Cerebellum (tissue), 5 donors: ENCODE results near the genes CPNE7 and DBNDD1.

DNA sequence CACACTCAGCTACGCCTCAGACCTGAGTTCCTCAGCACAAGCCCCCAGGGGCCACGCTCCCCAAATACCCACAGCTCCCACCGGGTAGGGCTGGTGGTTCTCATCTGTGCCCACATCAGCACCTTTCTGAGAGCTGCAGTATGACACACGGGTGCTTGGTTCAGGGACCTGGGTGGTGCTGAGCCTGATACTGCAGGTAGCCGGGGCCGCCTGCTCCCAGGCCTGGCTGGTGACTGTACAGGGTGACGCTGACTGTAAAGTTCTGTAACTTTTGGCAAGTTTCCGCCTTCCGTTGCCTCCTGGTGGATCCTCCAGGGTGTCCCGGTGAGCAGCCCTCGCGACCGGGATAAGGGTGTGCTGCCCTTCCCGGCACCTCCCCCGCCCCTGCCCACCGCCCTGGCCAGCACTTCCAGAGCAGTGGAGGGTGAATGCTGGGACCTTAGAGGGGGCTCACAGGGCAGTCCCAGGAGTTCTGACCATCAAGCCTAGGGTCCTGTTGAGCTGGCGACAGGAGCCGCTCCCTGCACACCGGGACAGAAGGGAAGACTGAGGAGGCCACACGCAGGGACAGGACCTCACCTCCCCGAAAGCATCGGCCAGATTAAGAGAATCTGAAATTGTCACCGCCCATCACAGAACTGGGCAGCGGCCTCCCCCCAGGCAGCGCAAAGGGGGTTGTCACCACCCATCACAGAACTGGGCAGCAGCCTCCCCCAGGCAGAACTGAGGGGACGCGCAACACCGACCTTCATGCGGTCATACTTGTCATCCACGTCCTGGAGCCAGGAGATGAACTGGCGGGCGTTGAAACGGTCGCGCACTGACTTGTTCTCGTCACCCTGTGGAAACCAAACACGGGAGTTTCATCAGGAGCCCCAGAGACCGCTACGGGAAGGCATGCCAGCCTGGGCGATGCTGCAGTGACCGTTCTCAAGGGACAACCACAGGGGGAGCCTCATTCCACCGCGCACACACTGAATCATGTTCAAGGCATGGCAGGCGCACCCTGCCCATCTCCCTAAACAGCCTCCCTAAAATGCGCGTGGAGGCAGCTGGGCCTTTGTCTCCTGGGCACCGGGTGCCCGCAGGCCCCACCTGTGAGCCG lies 52.9 kb downstream of the ZNF778 start:
- PRO-cap, 3 experiments: no peak in any of the 3 experiments
- RAMPAGE, long total RNA: no peak

DNA sequence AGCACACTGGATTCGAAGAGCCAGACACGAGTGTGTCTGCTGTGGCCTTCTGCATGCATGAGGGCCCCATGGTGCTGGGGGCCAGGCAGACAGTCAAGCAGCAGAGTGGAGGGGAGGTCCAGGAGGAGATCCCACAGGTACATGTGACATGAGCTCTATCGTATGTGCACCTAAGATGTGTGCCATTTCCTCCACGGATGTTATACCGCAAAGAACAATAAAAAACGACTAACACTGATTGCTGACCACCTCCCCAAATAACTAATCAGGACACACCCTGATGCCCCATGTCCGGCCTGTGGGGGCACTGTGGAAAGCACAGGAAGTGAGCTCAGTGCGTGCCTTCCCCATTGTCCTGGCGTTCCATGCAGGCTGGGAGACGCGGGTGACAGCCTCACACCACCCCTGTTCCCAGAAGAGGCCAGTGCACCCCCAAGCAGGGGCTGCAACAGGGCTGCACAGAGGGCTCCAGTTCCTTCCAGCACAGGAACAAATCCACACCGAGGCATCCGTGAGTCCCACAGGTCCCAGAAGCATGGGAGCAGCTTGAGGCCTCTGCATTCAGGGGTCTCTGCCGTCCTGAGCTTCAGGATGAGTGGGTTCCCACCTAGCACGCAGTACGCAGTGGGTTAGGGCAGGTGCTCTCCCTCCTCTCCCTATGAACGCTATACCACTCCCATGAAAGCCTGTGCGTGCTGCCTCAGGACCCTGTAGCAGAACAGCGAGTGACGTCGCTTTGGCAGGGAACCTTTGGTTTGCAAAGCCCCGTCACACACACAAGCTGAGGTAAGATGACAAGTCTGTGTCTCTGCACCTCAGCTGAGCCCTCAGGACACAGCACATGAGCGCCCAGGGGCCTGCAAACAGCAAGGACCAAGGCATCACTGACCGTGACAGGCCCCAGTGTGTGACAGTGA lies 117.6 kb downstream of the ZNF778 start:
- PRO-cap, 3 experiments: no peak in any of the 3 experiments
- RAMPAGE, long total RNA: no peak

DNA sequence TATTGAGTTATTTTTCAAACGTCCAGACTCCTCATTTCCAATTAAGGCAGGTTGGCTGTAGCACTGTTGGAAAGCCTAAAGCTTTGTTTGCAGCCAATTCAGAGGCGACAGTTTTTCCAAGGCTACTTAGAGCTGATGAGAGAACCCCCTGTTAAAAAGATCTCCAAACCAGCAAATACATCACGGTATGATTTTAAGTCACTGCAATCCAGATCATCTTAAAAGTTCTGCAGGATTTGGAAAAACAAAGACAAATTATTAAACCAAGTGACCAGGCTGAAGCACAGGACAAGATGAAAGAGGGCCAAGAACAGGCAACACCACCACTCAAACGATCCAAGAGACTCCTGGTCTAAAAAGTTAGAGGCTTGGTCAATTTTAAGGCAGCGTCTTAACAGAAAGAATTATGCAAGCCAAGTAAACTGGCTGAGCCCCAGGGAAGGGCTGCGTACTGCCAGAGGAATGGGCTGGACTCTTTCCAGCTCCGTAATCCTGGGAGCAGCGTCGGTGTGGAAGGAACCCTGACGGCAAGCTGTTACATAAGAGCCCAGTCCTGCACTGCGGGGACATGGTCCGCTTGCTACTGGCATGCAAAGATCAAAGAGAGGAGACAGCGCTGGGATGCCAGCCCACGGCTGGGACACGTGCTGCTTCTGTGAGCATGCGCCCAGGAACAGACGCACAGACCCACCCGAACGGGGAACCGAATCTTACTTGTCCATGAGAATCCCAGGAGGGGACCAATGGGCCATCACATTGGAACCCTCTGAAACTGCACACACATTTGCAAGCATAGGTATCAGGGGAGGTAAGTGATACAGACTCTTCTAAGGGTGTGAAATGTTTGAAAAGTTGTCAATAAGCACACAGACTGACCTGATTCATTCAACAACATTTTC lies 95.3 kb downstream of the ANKRD11 start:
- PRO-cap, 3 experiments: peak in 1 of 3 experiments; most common plus-strand start position 670 of the sequence (in 1); most common minus-strand start position 599 of the sequence (in 1)
- RAMPAGE, long total RNA: no peak

DNA sequence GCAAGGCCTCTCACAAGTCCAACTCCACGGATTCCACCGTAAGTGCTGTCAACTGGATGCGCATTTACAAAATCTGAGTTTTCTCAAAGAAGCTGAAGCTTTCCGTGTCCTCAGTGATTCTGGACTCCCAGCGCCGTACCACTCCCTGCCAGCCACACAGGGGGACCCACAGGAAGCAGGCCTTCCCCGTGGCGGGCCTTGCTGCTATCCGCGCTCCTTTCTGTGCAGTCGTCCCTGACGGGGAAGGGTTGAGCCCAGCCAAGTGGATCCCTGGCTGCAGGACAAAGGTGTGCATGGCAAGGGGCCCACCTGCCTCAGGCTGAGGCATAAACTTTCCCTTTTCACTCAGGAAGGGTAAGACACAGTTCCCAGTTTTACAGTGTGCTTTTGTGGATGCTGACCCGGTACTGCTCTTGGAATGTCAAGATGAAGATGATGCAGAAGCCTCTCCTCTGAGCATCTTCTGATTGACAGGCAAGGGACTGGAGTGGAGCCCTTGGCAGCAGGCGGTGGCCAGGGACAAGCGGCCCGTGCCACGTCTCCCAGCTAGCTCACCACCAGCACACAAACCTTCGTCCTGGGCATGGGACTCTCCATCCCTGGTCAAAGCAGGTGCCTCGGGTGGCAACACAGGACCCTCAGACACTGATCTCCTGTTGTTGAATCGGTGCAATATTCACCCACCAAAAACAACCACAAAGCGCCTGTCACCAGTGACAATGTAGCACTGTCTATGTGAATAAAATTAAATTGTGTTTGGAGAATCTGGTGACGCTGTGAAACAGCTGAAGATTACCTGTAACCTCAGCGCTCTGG lies 92.9 kb downstream of the ANKRD11 start:
- PRO-cap, 3 experiments: no peak in any of the 3 experiments
- RAMPAGE, long total RNA: no peak

DNA sequence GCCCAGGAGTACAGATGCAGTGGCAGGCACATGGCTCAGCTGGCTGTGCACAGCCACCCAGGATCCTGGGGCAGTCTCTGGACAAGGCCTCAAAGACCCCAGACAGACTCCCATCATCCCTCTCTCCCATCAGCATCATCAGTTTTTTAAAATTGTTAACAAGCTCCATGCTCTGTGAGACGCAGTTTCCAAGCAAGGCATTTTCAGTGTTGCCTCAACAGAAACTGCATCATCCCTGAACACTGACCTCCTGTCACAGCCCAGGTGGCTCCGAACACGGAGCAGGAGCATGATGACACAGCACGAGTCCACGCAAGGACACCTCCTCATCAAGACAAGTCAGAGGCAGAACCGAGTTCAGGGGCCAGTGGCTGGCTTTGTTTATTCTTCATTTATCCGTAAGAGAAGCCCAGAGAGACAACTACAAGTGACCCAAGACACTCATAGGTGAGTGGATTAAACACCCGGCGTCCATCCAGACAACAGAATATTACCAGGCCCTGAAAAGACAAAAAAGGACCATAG lies 91.4 kb downstream of the ANKRD11 start:
- PRO-cap, 3 experiments: no peak in any of the 3 experiments
- RAMPAGE, long total RNA: no peak

DNA sequence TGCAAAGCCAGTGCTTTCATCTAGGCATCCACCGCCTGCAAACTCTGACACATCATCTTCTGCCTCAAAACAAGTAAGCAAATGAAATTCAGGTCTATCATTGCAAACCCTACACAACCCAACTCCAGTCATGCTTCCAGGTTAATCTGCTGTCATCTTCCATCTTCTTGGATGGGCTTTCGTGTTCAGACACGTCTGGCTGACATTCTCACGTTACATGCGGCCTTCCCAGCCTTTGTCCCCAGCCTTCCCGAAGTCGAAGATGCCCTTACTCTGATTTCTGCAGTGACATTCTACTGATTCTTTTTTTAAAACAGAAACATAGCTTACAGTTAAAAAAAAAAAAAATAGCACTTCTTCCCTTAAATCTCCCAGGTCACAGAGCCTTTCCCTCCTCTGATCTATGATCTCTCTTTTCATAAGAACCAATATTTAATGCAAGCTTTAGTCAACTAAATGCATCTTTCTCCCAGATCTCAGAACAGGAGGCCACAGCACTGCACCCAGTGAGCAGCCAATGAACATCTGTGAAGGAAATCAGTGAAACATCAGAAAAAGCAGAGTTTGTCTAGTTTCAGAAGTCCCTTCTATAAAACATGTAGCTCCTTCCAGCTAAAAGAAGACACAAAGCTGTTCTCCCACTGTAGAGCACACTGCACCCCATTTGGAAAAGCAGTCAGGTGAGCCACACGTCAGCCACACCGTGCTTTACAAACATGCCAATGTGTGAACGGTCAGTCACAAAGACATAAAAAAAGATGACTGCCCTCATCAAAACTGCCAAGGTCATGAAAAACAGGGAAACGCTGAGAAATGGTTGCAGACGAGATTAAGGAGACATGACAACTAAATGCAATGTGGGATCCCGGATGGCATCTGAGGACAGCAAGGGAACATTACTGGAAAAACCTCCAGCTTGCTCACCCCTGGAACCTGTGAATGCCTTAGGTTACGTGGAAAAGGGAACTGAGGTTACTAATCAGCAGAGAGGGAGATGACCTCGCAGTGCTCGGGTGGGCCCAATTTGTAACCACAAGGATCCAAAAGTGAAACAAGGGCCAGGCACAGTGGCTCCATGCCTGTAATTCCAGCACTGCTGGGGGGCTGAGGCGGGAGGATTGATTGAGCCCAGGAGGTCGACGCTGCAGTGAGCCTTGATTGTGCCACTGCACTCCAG lies 8.4 kb downstream of the ANKRD11 start:
- PRO-cap, 3 experiments: no peak in any of the 3 experiments
- RAMPAGE, long total RNA: no peak

- PRO-cap, 3 experiments: peak in 3 of 3 experiments; most common plus-strand start chr16:89490971 (in 3)
- RAMPAGE, long total RNA: no peak
These were observed 468 bp upstream of the ANKRD11 start for GRCh38 chr16:89490754-89491304.

- PRO-cap, 3 experiments: no peak in any of the 3 experiments
- RAMPAGE, long total RNA: no peak
These were observed 25.8 kb downstream of the SPG7 start for GRCh38 chr16:89533901-89534538.

DNA sequence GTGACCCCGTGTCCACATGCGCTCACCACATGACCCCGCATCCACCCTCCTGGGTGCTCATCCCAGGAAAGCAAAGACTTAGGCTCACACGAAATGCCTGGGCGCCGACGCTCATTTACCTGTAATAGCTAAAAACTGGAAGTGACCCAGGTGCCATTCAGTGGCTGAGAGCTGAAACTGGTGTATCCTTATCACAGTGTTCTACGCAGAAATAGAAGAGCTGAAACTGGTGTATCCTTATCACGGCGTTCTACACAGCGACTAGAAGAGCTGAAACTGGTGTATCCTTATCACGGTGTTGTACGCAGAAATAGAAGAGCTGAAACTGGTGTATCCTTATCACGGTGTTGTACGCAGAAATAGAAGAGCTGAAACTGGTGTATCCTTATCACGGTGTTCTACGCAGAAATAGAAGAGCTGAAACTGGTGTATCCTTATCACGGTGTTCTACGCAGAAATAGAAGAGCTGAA lies 19.7 kb upstream of the RPL13 start:
- PRO-cap, 3 experiments: no peak in any of the 3 experiments
- RAMPAGE, long total RNA: no peak

DNA sequence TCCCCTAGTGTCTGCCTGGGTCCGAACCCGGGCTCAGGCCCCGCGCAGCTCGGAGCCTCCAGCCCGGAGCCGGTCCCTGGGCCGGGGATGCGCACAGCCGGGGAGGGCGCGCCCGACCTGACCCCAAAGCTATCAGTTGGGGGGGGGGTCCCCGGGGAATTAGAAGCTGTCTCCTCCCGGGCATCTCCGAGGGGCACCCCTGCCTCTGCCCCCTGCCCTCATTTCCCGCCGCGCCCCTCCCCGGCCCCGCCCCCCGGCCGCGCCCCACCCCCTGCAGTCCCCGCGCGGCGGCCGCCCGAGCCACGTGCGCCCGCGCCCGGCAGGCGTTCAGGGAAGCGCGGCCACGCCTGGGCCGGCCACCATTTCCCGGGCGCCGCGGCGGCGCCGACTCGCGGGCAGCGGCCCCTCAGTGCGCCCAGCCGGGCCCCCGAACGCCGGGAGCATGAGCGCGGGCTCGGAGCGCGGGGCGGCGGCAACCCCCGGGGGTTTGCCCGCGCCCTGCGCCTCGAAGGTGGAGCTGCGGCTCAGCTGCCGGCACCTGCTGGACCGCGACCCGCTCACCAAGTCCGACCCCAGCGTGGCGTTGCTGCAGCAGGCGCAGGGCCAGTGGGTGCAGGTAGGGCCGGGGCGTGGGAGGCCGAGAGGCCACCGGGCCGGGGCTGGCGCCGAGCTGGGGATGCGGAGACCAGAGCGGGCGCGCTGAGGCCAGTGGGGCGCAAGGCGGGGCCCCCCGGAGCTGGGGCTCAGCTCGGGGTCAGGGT lies at the start of gene CPNE7:
Gene CPNE7, plus strand, starts transcription at position 303 of the 761 bp plus-strand sequence.
- PRO-cap, 3 experiments: no peak in any of the 3 experiments
- RAMPAGE, long total RNA: no peak

DNA sequence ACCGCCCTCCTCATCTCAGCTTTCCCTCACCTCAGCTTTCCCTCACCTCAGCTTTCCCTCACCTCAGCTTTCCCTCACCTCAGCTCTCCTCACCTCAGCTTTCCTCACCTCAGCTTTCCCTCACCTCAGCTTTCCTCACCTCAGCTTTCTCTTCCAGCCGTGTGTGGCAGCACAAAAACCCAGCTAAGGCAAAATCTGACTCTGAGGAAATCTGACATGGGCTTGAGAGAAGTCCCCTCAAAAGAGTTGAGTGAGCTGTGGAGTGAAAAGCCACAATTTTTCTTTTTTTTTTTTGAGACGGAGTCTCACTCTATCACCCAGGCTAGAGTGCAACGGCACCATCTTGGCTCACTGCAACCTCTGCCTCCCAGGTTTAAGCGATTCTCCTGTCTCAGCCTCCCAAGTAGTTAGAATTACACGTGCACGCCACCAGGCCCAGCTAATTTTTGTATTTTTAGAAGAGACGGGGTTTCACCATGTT lies 2.1 kb downstream of the CHMP1A start:
- PRO-cap, 3 experiments: no peak in any of the 3 experiments
- RAMPAGE, long total RNA: no peak

- PRO-cap, 3 experiments: no peak in any of the 3 experiments
- RAMPAGE, long total RNA: no peak
These were observed 2.9 kb downstream of the ZNF276 start for GRCh38 chr16:89724077-89724822.

DNA sequence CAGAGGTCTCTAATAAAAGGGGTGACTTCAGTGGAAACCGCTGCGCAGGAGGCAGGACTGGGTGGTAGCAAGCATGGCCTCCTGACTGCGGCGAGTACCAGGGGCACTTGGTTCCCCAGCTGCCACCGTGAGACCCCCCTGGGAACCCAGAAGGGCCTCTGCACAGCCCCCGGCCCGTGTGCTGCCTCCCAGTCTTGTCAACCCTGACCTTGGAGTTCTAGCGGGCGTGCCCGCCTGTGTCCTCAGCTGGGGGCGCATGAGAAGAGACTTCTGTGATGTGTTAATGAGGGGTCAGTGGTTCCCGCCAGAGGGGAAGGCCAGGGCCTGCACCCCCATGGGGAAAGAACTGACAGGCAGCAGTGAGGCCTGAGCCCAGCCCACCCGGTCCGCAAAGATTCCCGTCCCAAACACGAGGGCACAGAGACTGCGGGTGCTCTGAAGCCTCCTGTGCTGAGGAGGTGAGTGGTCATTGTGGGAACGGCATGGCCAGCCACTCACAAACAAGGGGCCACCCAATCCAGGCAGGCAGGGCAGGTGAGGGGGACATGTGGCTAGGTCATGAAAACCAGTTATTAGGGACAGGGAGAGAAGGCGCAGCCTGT lies 9.4 kb downstream of the ZNF276 start:
- PRO-cap, 3 experiments: no peak in any of the 3 experiments
- RAMPAGE, long total RNA: no peak

DNA sequence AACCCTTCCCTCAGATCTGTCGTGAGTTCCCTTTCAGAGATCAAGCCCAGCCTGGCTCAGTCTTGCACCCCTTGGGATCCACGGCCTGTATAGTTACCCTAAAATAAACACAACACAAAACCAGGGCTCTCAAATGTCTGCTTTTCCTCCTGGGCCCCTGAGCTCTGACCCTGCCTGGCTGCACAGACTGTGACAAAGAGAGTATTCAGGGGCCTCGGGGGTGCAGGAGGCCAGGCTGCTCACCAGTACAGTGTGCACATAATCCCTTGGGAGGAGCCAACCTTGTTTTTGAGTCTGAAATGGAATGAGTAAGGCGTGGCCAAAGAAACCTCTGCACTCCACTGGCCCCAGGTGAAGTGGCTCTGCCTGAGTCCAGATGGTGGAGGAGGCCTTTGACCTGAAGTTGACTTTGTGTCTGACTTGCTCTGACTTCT lies 5.8 kb upstream of the SPIRE2 start:
- PRO-cap, 3 experiments: no peak in any of the 3 experiments
- RAMPAGE, long total RNA: no peak

DNA sequence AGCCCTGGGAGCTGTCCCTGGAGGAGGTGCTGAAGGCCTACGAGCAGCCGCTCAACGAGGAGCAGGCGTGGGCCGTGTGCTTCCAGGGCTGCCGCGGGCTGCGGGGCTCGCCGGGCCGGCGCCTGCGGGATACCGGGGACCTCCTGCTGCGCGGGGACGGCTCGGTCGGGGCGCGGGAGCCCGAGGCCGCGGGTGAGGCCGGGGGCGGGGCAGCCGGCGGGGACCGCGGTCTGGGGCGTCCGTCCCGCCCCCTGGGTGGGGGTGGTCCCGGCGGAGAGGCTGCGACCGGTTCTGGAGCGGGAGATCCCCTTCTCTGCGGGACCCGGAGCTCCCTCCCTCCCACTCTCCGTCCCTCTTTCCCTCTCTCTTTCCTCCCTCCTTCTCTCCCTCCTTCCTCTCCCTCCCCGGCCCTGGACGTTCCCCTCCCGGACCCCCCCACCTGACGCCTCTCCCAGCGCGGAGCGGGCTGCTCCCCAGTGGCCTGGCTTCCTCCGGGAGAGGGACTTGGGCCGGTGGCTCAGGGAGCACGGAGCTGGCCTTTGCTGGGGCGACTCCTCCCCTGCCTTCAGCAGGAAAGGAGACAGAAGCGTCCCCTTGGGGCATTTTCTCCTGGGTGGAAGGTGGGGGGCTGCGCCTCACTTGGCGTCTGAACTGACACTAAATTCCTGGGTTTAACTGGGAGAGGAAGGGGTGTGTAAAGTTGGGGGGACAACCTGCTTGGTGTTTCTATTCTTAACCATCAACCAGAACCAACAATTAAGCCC lies 510 bp downstream of the SPIRE2 start:
- PRO-cap, 3 experiments: peak in 1 of 3 experiments; most common plus-strand start position 476 of the sequence (in 1)
- RAMPAGE, long total RNA: no peak

DNA sequence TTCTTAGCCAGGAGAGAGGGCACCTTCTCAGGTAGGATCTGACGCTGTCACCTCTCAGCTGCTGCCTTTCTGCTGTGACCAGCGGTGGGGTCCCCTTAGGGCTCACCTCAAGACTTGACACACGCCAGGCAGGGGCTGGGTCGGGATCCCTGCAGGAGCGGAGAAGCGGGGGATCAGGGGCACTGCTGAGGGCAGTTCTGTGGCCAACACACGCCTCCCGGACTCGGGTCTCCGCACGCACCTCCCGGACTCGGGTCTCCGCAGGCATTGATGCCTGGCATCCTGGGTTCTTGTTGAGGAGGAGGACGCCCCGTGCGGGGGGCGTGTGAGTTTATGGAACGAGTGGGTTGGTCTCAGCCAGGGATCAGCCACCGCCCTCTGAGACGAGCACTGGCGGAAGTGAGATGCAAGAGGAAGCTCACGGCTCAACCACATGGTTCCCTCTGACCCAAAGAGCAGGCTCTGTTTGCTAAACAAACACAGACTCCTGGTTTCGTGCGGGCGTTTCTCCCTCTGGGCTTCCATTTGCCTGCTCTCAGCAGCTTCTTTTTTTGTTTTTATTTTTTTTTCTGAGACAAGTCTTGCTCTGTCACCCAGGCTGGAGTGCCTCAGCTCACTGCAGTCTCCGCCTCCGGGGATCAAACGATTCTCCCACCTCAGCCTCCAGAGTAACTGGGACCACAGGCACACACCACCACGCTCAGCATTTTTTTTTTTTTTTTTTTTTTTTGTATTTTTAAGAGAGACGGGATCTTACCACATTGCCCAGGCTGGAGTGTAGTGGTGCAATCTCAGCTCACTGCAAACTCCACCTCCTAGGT lies 9.4 kb downstream of the SPIRE2 start:
- PRO-cap, 3 experiments: no peak in any of the 3 experiments
- RAMPAGE, long total RNA: no peak

- PRO-cap, 3 experiments: no peak in any of the 3 experiments
- RAMPAGE, long total RNA: no peak
These were observed 17.6 kb downstream of the TCF25 start for GRCh38 chr16:89890740-89891559.

GRCh38 chr16:89973851-89974215 lies 25.3 kb downstream of the DEF8 start:
- PRO-cap, 3 experiments: no peak in any of the 3 experiments
- RAMPAGE, long total RNA: no peak

- PRO-cap, 3 experiments: peak in 1 of 3 experiments; most common plus-strand start chr16:90019415 (in 1); most common minus-strand start chr16:90019448 (in 1)
- RAMPAGE, long total RNA: no peak
These were observed at the start of gene DBNDD1 for GRCh38 chr16:90019291-90020173. Gene DBNDD1, minus strand, starts transcription at chr16:90019456.

GRCh38 chr16:90020724-90021620 lies 1.5 kb upstream of the GAS8 start:
- PRO-cap, 3 experiments: peak in 1 of 3 experiments; most common minus-strand start chr16:90021022 (in 1)
- RAMPAGE, long total RNA: no peak